Jejunum (tissue), 1 donor: ENCODE data around the genes PRPF39, L2HGDH and MAP4K5.

- PRO-cap = bidirectional peak, plus-strand start at chr14:45084121, minus-strand start at chr14:45083926
Observed at GRCh38 chr14:45083784-45084931, at the start of gene PRPF39. TSS of gene PRPF39 (plus strand) at chr14:45084116.

DNA sequence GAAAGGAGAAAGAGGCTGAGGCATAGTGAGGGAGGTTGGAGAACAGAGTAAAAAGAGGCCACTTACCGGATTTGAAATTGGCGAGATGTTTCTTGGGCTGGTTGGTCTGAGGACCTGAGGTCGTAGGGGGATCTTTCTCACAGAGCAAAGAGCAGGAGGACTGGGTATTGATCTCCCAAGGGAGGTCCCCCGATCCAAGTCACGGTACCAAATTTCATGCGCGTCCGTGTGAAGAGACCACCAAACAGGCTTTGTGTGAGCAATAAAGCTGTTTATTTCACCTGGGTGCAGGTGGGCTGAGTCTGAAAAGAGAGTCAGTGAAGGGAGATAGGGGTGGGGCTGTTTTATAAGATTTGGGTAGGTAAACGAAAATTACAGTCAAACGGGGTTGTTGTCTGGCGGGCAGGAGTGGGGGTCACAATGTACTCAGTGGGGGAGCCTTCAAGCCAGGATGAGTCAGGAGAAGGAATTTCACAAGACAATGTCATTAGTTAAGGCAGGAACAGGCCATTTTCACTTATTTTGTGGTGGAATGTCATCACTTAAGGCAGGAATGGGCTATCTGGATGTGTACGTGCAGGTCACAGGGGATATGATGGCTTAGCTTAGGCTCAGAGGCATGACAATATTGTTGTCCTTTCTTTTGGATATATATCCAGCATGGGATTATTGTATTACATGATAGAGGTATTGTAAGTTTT lies 592.4 kb upstream of the MDGA2 start:
- PRO-cap = no peak

DNA sequence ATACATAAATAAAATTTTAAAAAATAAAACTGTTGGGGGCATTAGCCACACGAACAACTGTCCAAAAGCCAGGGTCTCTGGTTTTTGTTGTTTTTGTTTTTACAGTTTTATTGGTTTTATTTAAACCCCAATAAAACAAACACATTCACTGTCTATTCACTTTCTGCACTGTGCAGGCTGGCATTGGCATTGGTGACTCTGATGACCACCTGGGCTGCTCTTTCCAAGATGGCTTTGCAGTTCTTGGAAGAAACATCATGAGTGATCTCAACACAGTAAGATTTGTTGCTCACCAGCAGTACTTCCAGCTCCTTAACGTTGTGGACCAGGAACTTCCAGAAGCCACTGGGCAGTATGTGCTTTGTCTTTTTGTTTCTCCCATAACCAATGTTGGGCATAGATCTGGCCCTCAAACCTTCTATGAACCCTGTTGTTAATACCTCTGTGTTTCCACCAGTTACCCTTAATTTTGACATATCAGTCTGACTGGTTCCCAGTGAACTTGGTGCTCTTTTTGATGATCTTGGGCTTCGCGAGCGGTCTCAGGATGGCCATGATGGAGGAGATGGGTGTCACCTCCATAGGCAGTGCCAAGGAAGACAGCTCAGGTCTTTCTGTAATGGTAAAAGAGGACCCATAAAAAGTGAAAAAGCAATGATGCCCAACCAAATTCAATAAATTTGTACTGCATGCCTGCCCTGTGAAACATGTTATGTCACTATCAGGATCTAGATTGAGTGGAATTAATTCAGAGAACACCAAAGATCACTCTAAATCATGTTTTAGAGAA lies 8.7 kb downstream of the RPS29 start:
- PRO-cap = no peak

DNA sequence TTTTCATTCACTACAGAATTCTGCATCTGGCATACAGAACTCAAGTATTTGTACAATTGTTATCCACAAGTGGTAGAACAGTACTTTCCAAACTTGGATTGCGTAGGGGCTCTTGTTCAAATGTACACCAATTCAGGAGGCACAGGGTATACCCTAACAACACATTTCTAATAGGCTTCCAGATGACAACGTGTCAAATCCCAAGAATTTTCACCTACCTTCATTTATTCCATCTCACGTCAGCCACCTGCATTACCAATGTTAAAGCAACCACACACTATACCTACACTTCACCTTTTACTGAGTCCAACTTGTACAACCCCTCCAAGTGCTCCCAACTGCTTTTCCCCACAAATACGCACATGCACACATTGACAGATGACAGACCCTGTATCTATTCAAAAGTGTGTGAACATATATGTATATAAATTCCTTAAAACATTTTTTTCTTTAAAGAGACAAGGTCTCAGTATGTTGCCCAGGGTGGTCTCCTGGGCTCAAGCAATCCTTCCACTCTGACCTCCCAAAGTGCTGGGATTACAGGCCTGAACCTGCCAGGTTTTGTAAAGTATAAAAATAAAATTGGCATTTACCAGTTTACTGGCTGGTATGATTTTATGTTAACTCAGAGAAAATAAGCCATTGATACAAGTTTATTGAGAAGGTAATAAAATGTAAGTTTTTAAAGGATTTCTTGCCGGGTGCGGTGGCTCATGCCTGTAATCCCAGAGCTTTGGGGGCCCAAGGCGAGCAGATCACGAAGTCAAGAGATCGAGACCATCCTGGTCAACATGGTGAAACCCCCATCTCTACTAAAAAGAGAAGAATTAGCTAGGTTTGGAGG lies 3.4 kb downstream of the RPS29 start:
- PRO-cap = no peak

DNA sequence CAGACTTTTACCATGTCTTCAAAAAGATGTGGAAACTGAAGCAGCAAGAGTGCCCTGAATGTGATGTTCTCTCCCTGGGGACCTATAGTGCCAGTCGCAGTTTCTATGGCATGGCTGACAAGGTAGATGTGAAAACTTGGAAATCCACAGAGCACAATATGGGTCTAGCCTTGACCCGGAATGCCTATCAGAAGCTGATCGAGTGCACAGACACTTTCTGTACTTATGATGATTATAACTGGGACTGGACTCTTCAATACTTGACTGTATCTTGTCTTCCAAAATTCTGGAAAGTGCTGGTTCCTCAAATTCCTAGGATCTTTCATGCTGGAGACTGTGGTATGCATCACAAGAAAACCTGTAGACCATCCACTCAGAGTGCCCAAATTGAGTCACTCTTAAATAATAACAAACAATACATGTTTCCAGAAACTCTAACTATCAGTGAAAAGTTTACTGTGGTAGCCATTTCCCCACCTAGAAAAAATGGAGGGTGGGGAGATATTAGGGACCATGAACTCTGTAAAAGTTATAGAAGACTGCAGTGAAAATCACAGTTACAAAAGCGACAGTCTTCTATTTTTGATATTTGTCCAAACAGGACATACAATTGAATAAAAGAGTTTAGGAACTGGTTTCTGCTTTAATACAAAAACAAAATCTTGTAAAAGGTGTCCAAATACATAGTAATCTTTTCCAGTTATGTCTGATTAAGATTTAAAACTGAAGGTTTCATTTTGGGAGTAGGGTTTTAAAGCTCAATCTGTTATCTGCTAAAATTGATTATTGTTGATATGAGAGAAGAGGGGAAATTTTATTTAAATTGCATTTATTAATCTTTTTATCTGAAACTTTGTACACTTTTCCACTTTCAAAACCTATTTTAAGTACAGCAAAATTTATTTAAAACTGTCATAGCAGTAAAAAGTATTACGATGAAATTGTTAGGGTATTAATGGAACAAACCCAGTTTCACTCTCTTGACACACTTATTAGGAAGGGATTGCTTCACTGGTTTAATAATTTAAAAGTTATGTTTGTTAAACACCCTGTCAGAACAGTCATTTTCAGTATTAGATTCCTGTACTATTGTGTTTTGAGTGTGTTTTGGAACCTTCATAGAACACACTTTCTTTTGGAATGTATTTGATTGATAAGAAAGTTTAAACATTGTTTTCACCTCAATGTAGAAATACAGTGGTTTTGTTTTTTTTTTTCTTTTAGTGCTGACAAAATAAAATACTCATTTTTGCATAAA lies 1.9 kb downstream of the MGAT2 start:
- PRO-cap = no peak

DNA sequence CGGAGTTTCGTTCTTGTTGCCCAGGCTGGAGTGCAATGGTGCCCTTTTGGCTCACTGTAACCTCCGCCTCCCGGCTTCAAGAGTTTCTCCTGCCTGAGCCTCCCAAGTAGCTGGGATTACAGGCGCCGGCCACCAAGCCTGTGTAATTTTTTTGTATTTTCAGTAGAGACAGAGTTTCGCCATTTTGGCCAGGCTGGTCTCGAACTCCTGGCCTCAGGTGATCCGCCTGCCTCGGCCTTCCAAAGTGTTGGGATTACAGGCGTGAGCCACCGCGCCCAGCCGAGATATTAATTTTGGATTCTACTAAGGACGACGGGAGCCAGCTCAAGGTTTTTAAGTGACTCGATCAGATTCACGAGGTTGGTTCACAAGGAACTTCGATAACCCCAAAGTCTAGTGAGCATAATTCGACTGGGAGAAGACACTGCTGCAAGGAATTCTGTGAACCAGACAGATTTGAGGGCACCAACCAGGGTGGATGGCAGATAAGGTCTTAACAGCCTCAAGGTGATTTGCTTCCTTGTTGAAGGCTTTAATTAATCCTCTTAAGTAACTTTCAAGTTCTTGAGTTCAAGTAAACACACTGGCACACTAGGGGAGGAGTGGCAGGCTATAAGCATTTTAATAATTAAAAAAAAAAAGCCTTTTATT lies 1.2 kb upstream of the KLHDC2 start:
- PRO-cap = no peak

GRCh38 chr14:49769765-49770653 lies 2.1 kb downstream of the KLHDC2 start:
- PRO-cap = unidirectional peak, minus-strand start at chr14:49770412; unidirectional peak, minus-strand start at chr14:49770461

DNA sequence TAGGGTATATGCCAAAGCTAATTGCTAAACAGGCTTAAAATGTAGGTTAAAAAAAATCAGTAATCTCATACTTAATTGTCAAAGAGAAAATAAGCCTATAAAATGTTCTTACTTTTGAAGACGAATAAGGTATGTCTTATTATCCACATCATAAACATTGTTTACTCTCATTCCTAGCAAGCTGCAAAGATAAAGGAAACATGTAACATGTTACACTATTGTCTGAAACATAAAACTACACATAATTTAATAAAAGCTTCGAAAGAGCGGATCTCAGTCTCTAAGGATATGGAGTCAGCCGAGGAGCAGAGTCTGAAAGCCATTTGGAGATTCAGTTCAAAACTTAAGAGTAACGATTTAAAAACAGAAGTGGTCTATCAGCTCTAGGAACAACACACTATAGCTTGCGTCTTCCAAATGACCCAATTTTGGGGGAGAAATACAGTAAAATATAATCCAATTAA lies 861 bp downstream of the NEMF start:
- PRO-cap = no peak

GRCh38 chr14:49857404-49857866 lies 4.8 kb upstream of the NEMF start:
- PRO-cap = no peak

- PRO-cap = no peak
Observed at GRCh38 chr14:49896430-49896912, 3.6 kb downstream of the ARF6 start.

GRCh38 chr14:49946312-49947134 lies 53.6 kb downstream of the ARF6 start:
- PRO-cap = no peak

- PRO-cap = bidirectional peak, plus-strand start at chr14:50001408, minus-strand start at chr14:50001232; bidirectional peak, plus-strand start at chr14:50001739, minus-strand start at chr14:50001588
Observed at GRCh38 chr14:50000856-50001849, 108.3 kb downstream of the ARF6 start.

DNA sequence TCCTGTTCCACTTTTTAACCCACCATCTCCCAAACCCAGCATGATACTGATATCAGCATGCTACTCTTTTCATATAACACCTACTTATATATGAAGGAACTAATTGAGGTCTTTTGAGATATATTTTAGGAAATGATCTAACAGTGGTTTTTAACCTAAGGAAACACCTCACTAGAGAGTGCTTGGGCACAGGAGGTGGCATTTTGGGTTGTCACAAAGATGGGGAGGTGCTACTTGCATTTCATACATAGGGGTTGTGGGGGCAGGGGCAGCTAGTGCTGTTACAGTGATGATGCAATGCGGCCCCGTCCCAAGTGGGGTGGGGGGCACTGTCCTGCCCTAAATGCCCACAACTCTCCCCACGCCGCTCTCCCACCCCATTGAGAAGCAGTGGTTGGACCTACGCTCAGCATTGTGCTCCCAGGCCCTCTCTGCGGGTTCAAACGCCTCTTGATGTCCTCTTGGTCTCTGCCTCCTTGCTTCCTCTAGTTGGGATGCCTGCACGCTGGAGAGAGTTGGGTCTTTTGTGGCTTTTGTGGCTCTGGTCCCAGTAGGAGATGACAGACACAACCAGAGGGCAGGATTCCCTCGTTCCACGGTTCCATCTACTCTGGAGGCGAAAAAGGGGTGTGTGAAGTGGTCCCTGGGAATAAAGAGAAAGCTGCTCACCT lies 109.6 kb downstream of the ARF6 start:
- PRO-cap = unidirectional peak, plus-strand start at position 250 of the sequence

- PRO-cap = no peak
Observed at GRCh38 chr14:50047162-50047938, 69.0 kb downstream of the VCPKMT start.

GRCh38 chr14:50064733-50065515 lies 51.4 kb downstream of the VCPKMT start:
- PRO-cap = no peak

DNA sequence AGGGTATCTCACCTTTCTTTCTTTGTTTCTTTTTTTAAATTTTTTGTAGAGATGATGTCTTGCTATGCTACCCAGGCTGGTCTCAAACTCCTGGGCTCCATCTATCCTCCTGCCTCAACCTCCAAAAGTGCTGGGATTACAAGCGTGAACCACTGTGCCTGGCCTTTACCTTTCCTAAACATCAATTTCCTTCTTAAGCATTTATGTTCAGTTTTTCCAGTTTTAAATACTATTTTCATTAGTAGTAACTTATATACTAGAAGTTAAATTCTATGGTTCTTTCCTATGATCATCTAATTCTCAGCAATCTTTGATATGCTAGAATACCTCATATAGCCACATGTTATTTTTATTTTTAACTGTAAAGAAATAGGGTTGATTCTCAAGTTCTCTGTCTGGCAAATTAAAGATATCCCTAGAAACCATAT lies 38.2 kb downstream of the SOS2 start:
- PRO-cap = no peak

- PRO-cap = bidirectional peak, plus-strand start at chr14:50312326, minus-strand start at chr14:50312226
Observed at GRCh38 chr14:50311468-50312436, at the start of gene L2HGDH. TSS of gene L2HGDH (minus strand) at chr14:50312229.

GRCh38 chr14:50345529-50346591 lies 33.7 kb downstream of the DMAC2L start:
- PRO-cap = no peak

DNA sequence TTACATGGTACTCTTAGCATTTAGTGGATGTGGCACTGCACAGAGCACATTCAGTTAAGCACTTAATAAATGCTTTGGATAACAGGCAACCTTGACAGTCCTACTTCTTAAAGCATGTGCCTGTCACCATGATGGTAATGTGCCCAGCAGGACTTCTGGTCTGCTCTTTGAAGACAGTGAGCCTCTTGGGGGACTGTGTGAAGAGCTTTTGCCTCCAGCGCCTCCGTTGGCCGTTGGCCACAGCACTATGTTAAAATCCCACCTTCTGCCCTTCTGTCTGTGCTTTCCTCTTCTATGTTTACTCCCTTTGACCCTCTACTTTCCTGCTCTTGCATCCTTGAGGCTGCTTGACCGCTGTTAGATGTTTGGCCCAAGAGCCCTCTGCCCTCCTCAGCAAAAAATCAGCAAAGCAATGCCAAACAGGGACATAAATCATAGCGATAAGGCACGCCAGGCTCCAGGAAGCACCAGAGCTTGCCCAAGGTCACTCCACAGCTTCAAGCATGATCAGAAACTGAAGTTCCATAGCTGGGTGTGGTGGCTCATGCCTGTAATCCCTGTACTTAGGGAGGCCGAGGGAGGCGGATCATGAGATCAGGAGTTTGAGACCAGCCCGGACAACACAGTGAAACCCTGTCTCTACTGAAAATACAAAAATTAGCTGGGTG lies 8.3 kb downstream of the CDKL1 start:
- PRO-cap = no peak

DNA sequence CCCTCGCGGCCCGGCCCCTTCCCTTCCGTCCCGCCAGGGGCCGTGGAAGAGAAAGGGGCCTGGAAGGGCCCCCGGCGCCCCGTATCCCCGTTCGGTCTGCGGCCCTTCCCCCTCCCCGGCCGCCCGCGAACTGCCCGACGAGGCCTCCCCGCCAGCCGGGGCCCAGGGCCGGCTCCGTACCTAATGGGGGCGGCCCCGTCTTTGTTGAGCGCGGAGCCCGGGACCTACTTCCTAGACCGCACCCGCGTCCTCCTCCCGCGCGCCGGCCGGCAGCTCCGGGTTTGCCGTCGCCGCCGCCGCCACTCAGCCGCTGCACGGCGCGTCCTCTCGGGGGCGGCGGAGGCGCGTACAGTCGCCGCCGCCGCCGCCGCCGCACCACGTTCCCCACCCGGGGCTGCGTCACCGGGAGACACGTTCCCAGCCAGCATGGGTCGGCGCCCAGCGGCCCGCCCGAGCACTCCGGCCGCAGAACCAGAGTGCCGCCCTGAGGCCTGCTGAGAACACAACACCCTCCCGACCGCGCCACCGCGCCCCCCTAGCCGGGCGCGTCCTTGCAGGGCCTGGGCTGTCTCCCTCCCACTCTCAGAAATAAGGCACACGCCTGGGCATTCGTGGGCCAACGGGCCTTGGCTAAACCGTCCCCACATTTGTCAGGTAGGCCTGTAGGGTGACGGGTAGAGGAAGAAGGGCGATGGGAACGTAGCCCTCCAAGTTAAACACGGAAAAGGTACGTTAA lies at the start of gene MAP4K5:
Gene MAP4K5 (minus strand): TSS at position 350 of the 736 bp plus-strand sequence.
- PRO-cap = bidirectional peak, plus-strand start at position 479 of the sequence, minus-strand start at position 382 of the sequence